Right cardiac atrium (tissue), 1 donor: ENCODE measurements around the gene IQUB.

GRCh38 chr7:120949408-120949966, 1.1 kb upstream of the ING3 start:
- PRO-cap, result no peak

DNA sequence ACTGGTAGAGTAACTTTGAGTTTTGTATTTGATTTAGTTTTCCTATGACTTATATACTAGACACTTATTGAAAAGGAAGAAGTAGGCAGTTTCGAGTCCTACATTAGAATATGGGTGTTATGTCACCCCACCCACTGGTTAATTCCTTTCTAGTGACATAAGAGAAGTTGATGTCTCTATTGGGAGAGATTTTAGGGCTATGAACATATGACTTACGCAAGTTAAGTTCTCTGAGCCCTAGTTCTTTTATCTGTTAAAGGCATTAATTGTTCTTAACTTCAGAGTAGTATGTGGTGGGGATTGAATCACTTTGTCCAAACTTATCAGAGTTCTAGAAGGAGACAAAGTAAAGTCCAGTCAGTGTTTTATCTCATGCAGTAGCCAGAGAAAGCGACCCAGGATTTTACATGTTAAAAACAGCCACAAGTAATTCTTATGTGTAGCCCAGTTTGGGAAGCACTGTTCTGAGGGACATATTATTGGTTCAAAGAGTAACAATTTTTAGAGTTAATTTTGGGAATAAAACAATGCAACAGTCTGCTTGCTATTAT, 30.6 kb downstream of the CPED1 start:
- PRO-cap, result no peak

DNA sequence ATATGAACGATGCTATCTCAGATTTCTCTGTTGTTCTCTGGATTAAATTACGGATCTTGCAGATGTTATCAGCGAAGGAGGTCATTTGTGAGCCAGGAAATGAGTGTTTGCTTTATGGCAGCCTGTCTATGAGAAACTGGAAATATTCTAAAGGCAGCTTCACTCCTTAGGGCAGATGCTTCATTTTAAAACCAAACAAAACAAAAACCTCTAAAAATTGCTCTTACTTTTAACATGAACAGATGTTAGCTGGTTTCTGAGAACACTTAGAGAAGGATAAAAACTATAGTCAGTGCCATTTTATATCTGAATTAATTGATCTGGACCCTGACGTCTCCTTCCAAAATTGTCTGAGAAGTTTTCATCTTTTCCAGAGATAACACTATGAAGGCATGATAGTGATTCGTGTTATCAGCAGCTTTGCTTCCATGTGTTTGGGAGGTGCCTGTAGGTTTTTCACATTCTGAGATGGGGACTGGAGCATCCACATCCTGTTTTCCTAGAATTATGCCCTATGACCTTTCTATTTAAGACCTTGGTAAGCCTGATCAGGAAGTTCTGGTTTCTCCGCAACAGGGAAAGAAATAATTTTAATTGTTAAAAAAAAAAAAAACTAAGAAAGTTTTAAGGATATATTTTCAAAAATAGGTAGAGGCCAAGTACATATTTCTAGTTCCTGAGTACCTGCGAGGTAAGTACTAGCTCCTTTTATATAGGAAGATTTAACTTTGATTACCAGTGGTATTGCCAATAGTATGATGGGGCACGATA, 53.2 kb downstream of the CPED1 start:
- PRO-cap, result no peak

GRCh38 chr7:121073114-121073911, 84.8 kb downstream of the CPED1 start:
- PRO-cap, result no peak

GRCh38 chr7:121084589-121085811, 96.5 kb downstream of the CPED1 start:
- PRO-cap, result no peak

GRCh38 chr7:121186704-121187418, 141.9 kb upstream of the WNT16 start:
- PRO-cap, result no peak

- PRO-cap, result no peak
These were observed 24.8 kb downstream of the FAM3C start for GRCh38 chr7:121371230-121371730.

GRCh38 chr7:121394252-121395258, 1.6 kb downstream of the FAM3C start:
- PRO-cap, result no peak

DNA sequence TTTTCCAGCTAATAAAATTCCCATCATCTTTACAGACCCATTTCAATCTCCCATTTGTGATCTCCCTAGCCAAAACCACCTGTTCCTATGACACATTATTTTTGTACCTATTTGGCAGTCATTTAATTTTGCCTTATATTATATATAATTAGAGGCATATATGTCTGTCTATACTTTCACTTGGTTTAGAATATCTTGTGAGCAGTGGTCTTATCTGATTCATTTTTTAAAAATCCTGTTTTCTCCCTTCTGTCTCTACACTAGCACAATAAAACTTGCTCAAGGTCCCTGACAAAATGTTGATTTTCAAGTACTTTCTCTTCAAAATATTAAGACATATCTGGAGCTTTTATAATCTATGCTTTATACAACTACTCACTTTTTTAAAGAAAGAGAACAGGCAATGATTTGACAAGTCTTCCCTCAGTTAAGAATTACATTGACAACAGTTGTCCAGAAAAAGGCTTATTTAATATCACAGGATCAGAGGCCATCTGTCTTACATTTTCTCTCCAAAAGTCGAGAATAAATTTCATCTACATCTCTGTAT, 8.0 kb upstream of the RNF148 start:
- PRO-cap, result no peak

- PRO-cap, result no peak
These were observed 52.2 kb downstream of the CADPS2 start for GRCh38 chr7:122834028-122834482.

GRCh38 chr7:123534308-123534704, at the start of gene IQUB:
TSS of gene IQUB (minus strand) at chr7:123534595.
- PRO-cap, result bidirectional peak, plus-strand start at chr7:123534794, minus-strand start at chr7:123534578

DNA sequence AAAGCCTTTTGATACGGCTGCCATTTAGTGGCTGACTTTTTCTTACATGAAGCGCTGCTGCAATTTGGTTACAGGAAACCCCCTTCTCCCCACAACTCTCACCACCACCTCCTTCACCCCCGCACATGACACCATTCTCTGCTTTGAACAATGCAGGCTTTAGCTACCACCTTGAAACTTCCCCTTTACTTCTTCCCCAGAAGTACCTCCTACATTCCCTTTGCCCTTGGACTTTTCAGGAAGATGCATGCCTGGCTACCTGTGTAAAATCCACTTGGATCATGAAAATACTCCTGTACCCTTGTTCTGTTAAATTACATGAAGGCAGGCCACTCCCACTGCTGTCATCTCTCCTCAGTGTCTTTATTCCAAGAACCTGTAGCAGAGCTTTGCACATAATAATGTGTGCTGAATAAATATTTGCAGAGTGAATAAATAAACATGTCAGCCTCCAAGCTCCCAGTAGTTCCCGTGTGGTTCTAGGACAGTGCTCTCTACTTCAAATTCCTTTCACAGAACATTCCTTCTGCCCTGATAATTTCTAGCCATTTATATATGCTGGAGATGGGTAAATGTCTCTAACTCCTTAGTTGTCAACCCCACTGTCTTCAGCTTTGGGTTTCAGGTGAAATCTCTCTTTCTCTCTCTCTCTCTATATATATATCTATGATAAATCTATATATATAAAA, 20.4 kb upstream of the HYAL4 start:
- PRO-cap, result no peak

DNA sequence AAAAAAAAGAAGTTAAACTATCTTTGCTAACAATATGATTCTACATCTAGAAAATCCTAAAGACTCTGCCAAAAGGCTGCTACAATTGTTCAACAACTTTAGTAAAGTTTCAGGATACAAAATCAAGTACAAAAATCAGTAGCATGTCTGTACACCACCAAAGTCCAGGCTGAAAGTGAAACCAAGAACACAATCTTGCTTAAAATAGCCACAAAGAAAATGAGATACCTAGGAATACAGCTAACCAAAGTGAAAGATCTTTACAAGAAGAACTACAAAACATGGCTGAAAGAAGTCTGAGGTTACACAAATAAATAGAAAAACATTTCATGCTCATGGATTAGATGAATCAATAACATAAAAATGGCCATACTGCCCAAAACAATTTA, 882.4 kb downstream of the GRM8 start:
- PRO-cap, result no peak

DNA sequence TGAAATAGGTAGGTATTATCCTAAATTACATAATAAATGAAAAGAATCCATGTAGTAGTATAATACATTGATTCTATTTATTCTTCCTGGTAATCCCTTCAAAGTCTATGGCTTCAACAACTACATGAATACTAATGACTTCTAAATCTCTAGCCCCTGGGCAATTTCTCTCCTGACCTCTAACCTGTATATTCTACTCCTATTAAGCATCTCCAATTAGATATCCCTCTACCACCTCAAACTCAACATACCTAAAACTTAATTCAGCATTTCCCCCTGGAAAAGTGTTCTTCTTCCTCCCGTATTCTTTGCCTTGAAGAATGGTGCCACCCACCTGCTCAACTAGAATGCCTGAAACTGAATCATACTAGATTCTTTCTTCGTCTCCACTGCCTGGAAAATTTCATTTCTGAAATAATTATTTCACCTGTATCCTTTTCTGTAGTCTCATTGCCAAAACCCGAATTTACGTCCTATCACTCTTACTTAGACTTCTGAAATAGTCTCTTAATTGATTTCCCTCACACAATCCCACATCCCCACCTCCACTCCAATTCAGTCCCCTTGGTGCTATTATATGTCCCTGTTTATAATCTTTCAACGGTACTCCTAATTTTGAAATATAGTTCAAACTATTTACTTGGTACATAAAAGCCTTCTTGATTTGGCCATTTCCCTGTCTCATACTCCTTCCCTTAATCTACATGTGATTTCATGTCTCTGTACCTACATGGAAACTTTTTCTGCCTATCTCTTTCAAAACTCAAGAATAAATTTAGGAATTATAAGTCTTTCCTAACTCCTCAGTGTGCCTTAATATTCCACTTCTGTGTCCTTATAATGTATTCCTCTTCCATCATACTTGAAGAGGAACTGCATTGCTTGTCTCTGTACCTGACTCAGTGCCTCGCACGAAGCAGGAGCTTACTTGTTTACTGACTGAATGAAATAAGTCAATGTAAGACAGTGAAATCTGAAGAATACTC, 34.3 kb downstream of the ZNF800 start:
- PRO-cap, result no peak

- PRO-cap, result bidirectional peak, plus-strand start at chr7:127393065, minus-strand start at chr7:127393067
These were observed 673 bp upstream of the ZNF800 start for GRCh38 chr7:127392972-127393789.

DNA sequence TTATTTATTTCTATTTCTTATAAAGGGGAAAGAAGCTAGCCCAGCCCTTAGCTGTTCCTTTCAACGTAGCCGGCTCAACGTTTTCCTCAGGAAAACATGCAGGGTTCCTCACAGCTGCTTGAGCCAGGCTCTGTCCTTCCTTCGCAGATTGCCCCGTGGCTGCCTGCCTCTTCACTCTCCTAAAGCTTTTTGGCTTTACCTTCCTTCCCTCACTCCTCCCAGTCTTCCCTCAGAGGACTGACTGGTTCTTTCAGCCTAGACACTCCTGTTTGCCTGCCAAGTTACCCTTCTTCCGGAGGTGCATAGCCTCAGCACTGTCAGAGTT, 79.3 kb downstream of the SND1 start:
- PRO-cap, result no peak

GRCh38 chr7:127793660-127793878, 141.6 kb downstream of the SND1 start:
- PRO-cap, result no peak

- PRO-cap, result no peak
These were observed 145.3 kb downstream of the LRRC4 start for GRCh38 chr7:127885900-127886394.

- PRO-cap, result no peak
These were observed 100.8 kb downstream of the LRRC4 start for GRCh38 chr7:127930370-127930864.

DNA sequence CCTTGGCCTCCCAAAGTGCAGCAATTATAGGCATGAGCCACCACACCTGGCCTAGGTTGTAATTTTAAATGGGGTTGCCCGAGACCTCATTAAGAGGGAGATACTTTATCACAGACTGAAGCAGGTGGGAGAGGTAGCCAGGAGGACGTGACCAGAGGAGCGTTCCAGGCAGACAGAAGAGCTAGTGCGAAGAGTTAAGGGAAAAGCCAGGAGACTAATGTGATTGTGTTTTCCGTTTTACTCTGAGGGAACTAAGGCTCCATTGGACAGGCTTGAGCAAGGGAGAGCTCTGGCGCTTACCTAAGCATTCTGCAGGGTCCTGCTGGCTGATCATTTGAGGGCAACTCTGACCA, 60.2 kb upstream of the LRRC4 start:
- PRO-cap, result no peak